Colonic mucosa (tissue), 1 donor: ENCODE measurements around the genes HVCN1, ERP29 and RPL6.

DNA sequence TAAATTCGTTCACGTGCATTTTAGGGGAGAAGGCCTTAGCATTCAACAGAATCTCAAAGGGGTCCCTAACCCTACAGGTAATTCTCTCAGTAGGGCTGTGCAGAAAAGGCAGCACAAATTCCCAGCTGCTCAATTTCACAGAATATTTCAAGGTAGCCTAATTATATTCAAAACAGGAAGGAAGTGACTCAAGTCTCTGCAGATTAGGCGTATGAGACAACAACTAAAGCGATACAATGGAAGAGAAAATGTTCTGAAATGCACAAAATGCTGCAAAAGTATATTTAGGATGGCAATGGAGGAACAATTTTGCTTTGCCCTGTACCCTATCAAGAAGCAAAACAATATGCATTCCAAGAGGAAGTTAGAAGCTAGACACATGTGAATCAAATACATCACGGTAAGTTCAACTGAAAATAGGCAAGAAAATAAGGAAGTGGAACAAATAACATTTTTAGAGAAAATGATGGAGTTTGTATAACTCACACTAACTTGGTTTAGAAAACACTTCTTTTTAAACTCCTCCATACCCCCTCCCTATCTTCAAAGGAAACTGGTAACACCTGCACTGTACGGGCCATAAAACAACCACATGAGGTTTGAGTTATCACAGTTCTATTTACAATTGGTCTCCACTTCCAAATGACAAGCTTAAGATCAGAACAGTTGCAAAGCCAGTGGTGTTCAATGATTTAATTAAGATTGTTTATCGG lies 1.6 kb downstream of the GIT2 start:
- PRO-cap, result no peak

GRCh38 chr12:110038291-110038911 lies 9.9 kb downstream of the C12orf76 start:
- PRO-cap, result no peak

DNA sequence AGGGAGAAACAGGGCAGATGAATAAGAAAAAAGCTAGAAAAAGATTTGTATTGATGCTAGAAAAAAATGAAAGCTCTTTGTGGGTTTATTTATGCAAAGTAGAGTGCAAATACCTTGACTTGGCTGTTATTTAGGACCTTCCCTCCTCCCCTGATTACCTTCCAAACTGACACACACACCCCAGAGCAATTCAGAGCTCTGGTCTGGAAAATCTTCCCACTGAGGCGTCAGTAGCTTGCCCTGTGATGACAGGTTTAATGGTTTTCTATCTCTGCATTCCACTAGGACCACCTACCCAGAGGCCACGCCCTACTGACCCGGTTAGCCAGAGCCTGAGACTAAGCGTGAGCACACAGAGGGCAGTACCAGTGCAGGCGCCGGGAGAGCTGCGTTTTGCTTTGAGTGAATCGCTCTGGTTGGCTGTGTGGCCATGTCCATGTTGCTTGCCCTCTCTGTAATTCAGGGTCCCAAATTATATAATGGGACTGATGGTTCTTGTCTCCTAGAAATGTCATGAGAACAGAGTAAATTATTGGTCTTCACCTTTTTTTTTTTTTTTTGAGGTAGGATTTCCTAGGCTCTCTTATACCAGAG lies 36.2 kb upstream of the ATP2A2 start:
- PRO-cap, result no peak

DNA sequence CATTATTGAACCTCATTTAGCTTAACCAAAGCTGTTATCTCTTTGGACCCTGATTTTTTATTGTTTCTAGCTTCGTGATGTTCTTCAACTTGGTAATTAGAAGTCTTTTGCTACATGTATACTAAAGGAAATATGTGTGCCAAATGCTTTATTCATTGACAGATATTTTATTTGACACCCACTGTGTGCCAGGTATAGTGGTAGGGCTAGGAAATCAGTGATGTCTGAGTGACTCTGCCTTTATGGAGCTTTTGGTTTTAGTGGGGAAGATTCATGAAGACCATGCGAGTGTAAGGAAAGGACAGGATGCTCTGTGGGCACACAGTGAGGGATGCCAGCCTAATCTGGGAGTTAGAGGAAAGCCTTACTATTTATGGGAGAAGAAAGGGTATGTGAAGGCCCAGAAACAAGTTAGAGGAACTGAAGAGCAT lies 35.4 kb downstream of the ATP2A2 start:
- PRO-cap, result no peak

- PRO-cap, result unidirectional peak, plus-strand start at chr12:110337535
Observed at GRCh38 chr12:110337517-110338315, 56.7 kb downstream of the ATP2A2 start.

DNA sequence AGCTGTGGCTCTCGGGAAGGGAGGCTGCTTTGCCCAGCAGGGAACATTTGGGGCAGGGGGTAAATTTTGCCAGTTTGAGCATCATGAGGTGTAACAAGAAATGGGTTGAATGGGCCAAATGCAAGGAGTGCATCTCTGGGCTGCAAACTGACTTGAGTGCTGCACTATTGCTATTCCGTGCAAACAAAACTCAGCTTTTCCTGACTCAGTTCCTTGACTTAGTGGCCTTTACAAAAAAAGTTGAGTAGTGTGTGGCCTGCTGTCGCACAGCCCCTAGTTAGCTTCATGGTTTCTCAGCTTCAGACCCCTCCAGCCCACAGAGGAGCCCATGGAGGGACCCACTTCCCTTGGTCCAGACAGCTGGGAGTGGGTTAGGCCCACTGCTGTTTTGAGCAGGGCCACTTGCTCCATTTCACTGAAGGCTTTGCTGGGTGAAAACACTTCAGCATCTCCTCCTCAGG lies 54.7 kb downstream of the ANAPC7 start:
- PRO-cap, result unidirectional peak, plus-strand start at position 418 of the sequence

- PRO-cap, result no peak
Observed at GRCh38 chr12:110538991-110539406, 36.9 kb downstream of the RAD9B start.

DNA sequence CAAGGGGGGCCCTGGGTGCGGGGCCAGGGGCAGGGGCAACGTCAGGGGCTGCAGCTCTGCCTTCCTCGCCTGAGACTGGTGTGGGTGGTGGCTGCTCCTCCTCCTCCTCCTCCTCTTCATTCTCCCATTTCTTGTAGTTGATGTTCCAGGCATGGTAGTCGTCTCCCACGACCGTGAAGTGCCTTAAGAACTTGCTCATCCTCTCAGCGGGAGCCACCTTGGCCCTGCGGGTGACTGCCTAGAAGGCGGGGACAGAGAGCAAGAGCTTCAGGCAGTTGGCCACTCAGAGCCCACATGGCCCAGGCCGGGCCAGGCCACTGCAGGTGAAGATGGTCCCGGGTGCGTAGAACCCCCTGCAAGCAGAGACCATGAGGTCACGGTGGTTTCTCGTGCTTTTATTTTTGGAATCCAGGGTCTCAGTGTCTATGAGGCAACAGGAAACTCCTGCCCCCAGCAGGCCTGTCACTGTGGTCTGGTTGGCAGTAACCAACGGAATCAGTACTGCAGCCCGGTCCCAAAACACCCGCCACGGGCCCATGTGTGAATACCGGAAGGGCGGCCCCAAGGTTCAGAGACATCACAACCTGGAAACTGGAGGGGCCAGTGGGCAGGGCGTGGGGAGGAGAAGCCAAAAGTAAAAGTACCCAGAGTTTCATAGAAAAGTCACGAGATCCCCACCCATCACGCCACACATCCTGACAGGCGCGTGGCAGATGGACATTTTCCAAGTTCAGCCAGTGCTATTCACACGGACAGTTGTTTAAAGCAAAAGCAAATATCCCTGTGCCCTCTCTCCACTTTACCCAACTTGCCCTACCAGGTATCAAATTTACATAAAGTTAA lies 27.5 kb downstream of the HVCN1 start:
- PRO-cap, result no peak

DNA sequence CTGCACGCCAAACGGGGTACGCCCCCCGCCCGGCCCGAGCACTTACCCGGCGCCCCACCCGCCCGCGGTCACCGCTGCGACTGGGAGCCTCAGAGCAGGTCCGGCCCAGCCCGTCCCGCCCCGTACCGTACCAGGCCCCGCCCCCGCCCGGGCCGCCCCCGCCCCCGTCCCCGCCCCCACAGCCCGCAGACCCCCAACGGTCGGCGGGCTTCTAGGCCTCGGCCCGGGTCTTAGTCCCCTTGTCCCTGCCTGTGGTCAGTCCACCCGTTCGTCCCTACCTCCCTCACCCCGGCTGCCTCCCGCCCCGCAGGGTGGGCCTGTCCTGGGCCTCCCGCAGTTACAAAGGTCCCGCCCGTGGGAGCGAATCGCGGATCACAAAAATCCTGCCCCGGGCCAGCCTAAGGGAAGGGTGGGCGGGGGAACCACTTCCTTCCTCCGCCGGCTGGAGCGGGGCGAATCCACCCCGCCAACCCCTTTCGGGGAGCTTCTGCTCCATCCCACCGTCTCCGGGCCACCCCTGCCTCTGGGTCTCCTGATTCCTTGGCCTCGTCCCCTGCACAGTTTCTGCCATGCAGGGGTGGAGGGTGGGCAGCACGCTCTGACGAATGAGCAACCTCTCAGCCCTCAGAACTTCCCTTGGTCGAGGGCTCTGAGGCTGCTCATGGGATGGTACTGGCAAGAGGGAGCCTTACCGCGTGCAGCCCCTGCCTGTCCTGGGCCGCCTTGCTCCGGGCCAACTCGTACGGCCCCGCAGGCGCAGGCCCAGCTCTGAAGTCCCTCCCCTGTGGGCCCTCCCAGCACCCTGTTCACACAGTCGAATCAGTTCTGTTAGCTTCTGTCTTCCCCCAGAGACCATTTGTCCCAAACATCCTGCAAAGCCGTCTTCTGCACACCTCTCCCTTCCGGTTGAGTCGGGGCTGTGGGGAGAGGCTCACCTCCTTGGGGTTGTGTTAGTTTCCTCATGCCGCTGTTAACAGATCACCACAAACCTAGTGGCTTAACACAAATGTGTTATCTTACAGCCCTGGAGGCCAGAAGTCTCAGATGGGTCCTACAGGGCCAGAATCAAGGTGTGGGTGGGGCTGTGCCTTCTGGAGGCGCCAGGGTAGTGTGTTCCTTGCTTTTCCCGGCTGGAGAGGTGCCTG lies at the start of gene HVCN1:
Gene HVCN1, minus strand, starts transcription at position 82 of the 1,145 bp plus-strand sequence.
- PRO-cap, result bidirectional peak, plus-strand start at position 199 of the sequence, minus-strand start at position 82 of the sequence; bidirectional peak, plus-strand start at position 441 of the sequence, minus-strand start at position 376 of the sequence; unidirectional peak, minus-strand start at position 725 of the sequence; unidirectional peak, minus-strand start at position 776 of the sequence

DNA sequence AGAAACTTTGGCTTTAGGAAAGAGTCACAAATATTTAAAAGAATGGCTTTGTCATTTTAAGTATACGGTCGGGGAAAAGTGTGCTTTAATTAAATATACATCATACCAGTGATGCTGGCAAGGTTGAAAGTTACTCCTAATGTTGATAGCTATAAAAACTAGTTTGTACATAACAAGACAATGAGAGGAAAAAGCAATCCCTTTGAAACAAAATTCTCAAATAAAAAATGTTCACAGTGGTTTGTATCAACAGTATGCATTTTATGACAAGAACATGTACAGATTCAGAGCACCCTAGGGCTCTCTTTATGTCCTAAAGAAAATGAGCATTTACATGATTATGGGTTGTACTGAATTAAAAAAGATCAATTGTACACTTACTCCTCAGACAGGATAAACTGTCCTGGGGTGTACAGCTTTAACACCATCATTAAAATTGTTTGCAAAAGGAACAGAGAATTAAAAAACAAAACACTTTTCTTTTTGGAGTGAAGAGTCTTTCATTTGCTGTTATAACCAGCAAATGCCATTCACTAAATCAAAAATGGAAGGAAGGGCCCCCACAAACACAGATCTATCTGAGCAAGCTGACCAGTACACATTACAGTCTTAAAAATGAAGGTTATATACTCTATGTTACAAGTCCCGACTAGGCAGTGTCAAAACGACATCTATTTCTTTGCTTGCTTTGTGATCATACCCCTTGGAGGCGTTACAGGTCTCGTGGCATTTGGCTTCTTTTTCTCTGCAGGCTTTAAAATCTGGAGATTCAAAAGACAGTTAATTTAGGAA lies 22.1 kb downstream of the PPP1CC start:
- PRO-cap, result no peak

DNA sequence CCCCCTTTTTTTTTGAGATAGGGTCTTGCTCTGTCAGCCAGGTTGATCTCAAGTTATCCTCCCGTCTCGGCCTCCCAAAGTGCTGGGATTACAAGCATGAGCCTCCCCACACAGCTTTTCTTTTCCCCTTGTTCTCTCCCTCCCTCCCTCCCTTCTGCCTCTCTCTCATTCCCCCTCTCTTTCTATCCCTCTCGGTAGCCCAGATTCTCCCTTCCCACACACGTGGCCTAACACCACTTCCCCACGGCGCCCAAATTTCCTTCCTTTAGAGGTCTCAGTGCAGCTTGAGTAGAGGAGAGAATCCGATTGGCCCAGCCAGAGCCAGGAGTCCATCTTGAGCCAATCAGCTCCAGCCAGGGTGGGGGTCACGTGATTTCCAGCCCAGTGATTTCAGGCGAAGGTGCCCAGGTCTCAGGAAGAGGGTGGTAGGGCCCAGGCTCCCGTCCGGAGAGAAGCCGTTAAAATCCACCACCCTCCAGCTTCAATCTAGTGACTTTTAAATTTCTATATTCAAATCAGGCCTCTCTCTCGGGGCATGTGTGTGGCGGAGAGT lies 45.1 kb upstream of the MYL2 start:
- PRO-cap, result no peak

GRCh38 chr12:111313788-111314214 lies 55.1 kb downstream of the PHETA1 start:
- PRO-cap, result no peak

GRCh38 chr12:111425463-111426274 lies 19.9 kb downstream of the SH2B3 start:
- PRO-cap, result no peak

DNA sequence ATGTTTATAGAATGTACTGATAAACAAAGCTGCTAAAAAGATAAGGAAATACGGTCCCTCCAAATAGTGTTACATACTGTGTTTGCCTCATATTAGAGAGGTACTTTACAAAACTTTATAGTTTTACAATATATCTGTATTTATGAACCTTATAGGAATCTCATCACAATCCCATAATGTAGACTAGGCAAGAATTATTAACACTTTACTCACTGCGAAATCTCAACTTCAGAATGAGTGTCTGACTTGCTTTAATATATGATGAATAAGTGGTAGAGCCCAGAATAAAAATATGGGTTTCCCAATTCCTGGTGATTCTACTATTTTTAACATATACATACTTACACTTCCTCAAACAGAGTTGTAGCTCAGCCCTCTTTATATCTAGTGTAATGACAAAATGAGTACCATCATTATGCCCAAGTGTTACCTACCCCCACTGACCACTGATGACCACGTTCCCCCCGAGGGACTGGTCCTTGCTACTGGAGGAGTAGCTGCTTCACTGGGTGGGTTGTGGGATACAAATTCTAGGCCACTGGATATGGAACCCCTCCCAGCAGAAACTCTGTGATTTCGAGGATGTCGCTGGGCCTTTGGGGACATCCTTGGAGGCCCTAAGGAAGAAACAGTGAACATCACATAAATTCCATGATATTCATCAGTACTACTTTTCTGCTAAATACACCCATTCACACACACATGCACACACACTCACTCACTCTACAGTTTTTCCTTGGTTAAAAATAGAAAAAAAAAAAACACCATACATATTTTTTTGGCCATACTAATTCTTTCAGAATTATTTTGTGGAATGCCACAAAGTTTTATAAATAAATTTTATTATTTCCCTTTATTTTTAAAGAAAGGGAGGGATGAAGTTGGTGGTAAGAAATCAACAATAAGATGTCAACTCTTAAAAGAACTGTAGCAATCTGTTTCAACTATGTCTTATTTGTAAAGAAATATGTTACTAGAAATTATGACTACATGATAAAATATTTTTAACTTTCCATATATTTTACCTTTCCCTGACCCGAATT lies 85.9 kb downstream of the ATXN2 start:
- PRO-cap, result no peak

GRCh38 chr12:111681432-111682001 lies 4.2 kb downstream of the BRAP start:
- PRO-cap, result no peak

DNA sequence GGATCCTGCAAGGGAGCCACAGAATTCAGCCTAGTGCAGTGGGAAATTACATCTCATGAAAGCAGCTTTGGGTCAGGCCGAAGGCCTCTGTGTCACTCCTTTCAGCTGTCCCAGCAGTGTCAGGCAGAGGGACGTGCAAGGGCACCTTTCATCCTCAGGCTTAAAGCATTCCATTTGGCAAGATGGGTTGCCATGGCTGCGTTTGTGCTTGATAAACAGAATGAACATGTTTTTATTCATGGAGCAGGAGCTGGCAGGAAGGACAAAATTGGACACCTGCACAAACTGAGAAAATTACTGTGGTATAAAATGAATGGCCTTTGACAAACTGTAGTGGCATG lies 29.4 kb downstream of the ACAD10 start:
- PRO-cap, result no peak

DNA sequence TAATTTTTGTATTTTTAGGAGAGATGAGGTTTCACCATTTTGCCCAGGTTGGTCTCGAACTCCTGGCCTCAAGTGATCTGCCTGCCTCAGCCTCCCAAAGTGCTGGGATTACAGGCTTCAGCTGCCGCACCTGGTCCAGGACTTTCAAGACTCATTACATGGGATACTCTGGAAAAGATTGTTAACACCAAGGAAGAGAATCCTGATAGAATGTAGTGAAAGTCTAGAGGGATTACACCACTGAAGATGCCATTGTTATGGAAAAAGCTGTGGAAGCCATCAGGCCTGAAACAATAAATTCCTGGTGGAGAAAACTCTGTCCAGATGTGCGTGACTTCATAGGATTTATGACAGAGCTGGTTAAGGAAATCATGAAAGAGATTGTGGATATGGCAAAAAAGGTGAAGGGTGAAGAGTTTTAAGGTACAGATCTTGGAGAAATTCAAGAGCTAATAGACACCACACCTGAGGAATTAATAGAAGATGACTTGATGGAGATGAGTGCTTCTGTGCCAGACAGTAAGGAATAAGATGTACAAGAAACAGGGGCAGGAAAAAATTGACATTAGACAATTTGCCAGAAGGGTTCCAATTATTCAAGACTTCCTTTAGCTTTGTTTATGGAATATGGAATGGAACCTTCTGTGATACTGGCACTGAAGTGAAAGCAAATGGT lies 9.6 kb downstream of the MAPKAPK5 start:
- PRO-cap, result no peak

- PRO-cap, result bidirectional peak, plus-strand start at chr12:112013452, minus-strand start at chr12:112013139; unidirectional peak, minus-strand start at chr12:112014195
Observed at GRCh38 chr12:112013280-112014482, at the start of gene ERP29. TSS of gene ERP29 (plus strand) at chr12:112013426.

DNA sequence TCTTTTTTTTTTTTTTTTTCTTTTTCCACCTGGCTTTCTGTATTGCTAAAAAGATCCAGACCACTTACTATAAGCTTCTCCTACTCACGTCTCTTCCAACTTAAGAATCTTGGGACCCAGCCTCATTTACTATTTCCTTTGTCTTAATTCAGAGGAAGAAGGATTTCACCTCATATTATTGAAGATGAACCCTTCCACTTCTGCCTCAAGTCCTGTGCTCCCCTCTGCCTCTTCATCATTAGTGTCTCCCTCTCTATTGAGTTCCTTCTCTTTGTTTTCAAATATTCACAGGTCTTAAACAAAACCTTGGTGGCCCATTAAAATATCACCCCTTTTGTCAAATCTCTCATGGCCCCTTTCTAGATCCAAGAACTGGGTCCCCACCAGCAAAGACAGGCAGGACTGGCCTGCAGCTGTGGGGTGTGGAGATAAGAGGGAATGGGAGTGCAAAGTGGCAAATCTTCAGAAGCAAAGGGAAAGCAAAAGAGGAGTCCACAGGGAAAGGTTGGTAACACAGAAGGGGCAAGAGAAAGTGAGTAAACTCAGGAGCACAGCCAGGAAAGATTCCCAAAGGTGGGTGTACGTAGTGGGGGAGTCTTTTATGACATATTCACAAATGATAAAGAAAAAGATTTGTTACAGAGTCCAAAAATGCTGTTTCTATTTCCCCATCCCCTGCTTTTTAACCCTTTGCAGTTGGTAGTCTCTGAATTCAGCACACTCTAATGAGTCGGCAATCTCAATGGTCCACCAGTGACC lies 98.1 kb downstream of the HECTD4 start:
- PRO-cap, result no peak

- PRO-cap, result unidirectional peak, plus-strand start at chr12:112409189; unidirectional peak, minus-strand start at chr12:112409309; unidirectional peak, minus-strand start at chr12:112409584
Observed at GRCh38 chr12:112408742-112410026, at the start of gene RPL6. TSS of gene RPL6 (minus strand) at chr12:112409605.